Measurements from ENCODE around the gene RAET1E.

- RAMPAGE, long total RNA, result no peak
- RRBS, result no CpG with 5 or more reads among the region's 6 CpGs
Observed at GRCh38 chr6:147407939-147408444, 100.5 kb upstream of the SAMD5 start.

- RAMPAGE, long total RNA, result no peak
- RRBS, result 2% methylated on average over 28 of the region's 63 CpGs
Observed at GRCh38 chr6:147507331-147508190, 929 bp upstream of the SAMD5 start.

- RAMPAGE, long total RNA, result no peak
- RRBS, result no CpG with 5 or more reads among the region's 6 CpGs
Observed at GRCh38 chr6:147618930-147619387, 110.5 kb downstream of the SAMD5 start.

- RAMPAGE, long total RNA, result no peak
- RRBS, result no CpG with 5 or more reads among the region's 13 CpGs
Observed at GRCh38 chr6:148518320-148519061, 175.9 kb downstream of the SASH1 start.

GRCh38 chr6:148797259-148797745 is 50.5 kb downstream of the UST start:
- RAMPAGE, long total RNA, result no peak
- RRBS, result no CpG with 5 or more reads among the region's 5 CpGs

- RAMPAGE, long total RNA, result no peak
- RRBS, result no CpG with 5 or more reads among the region's 6 CpGs
Observed at GRCh38 chr6:149132241-149132907, 185.1 kb upstream of the TAB2 start.

GRCh38 chr6:149482745-149483838 is 1.7 kb downstream of the ZC3H12D start:
- RAMPAGE, long total RNA, result no peak
- RRBS, result no CpG with 5 or more reads among the region's 10 CpGs

GRCh38 chr6:149593765-149594871 is 27.9 kb downstream of the GINM1 start:
- RAMPAGE, long total RNA, result no peak
- RRBS, result no CpG with 5 or more reads among the region's 18 CpGs

- RAMPAGE, long total RNA, result no peak
- RRBS, result no CpG with 5 or more reads among the region's 2 CpGs
Observed at GRCh38 chr6:149632648-149632936, 15.9 kb downstream of the KATNA1 start.

- RAMPAGE, long total RNA, result no peak
- RRBS, result no CpG with 5 or more reads among the region's 6 CpGs
Observed at GRCh38 chr6:149683230-149684167, 34.4 kb downstream of the LATS1 start.

DNA sequence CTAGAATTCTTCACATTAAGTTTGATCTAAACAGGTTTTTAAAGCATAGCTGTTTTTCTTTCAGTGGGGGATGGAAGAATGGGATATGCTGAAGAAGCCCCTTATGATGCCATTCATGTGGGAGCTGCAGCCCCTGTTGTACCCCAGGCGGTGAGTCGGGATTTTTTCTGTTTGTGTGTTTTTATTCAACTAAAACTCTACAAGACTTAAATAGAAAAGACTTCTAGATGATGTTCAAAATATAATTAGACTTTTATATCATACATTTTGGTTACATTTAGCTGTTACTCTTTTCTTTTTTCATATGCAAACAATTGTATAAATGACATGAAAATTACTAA is 46.8 kb downstream of the PCMT1 start:
- RAMPAGE, long total RNA, result no peak
- RRBS, result no CpG with 5 or more reads among the region's 2 CpGs

DNA sequence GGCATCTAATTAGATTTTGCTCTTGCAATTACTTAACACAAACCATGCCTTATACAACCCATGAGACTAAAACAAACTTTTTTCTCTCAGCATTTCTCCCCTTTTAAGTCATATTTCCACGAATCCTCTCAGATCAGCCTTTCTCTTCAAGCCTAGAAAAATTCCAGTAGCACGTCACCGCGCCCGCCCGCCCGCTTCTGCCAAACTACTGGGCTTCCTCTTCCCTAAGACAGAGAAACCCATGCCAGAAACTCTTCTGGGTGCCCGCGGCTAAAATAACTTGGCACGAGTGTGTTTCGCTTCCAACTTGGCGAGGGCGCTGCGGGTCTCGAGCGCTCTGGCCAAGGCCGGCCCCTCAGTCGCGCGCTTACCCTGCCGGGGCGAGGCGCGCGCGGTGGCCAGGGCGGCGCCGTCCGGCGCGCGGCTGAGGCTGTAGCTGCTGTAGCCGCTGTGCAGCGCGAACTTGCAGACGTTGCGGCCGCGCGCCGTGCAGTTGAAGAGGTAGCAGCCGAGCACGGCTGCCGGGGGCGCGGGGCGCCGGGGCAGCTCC is 1.0 kb downstream of the LRP11 start:
- RAMPAGE, long total RNA, result no peak
- RRBS, result 2% methylated on average over 18 of the region's 49 CpGs

DNA sequence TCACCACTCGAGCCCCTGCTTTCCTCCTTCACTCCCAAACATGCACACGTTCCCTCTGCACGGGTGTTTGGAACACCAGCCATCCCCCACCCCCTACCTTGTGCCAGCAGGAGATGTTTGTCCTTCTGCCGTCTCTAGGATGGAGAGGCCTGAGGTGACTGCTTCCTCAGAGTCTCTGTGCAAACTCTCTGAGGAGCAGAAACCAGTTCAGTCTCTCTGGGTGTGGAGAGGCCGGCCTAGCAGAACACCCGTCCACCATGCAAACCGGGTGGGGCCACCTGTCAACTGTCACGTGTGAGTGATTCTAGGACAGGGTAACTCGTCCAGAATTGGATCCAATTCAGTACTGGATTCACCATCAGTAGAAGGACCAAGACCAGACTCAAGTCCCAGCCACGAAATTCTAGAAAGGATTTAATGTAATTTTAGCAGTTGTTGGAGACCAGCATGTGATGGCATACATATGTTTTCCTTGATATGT is at the start of gene RAET1E:
TSS of gene RAET1E (minus strand) at position 190 of the 481 bp plus-strand sequence.
- RAMPAGE, long total RNA, result no peak
- RRBS, result no CpG with 5 or more reads among the region's 10 CpGs

- RAMPAGE, long total RNA, result no peak
- RRBS, result 8% methylated on average over 12 of the region's 27 CpGs
Observed at GRCh38 chr6:149942196-149942756, 462 bp downstream of the ULBP2 start.

DNA sequence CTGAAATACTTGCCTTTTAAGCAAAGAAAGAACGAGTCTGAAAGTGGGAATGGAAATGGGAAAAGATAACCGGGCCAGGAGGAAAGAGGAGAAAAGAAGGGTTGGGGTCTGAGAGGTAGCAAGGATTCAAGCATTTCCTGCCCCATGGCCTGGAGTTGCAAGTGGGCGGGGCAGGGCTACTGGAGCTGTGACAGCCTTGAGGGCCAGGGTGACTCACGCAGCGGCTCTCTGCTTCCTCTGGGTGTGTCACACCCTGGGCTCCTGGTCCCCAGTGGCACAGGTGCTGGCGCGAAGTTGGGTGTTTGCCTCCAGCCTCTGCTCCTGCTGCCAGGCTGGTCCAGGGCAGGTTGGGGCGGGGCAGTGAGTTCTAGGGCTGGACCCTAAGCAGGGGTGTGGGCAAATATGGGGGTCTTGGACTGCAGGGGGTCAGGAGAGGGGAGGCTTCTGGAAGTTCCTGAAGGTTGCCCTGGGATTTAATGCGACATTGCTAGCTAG is 3.3 kb upstream of the ULBP3 start:
- RAMPAGE, long total RNA, result no peak
- RRBS, result no CpG with 5 or more reads among the region's 9 CpGs

GRCh38 chr6:150079590-150080012 is 10.7 kb upstream of the ULBP3 start:
- RAMPAGE, long total RNA, result no peak
- RRBS, result no CpG with 5 or more reads among the region's 4 CpGs

DNA sequence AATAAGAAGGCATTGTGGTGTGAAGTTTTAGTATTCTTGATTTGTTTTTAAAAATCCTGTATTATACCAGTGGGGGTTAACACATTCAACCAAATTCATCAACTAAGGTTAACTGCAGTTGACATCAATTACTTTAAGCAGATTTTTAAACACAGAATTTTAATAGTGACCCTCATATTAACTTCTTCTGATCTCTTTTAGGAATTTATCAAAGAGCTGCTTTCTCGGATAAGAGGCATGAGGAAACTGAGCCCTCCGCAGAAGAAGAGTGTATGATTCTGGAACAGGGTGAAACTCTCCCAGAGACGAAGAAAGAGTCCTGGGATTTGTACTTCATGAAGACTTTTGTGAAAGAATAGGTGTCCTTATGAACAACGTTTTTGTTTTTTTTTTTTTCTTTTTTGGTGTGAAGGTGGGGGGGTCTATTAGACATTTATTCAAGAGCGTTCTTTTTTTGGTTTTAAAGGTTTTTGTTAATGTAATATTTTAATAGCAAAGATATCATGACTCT is 105.8 kb downstream of the PPP1R14C start:
- RAMPAGE, long total RNA, result no peak
- RRBS, result no CpG with 5 or more reads among the region's 5 CpGs

GRCh38 chr6:150403113-150403793 is 34.4 kb downstream of the IYD start:
- RAMPAGE, long total RNA, result no peak
- RRBS, result no CpG with 5 or more reads among the region's 5 CpGs

GRCh38 chr6:150683145-150683940 is 83.7 kb downstream of the PLEKHG1 start:
- RAMPAGE, long total RNA, result no peak
- RRBS, result 92% methylated on average over 4 of the region's 17 CpGs

DNA sequence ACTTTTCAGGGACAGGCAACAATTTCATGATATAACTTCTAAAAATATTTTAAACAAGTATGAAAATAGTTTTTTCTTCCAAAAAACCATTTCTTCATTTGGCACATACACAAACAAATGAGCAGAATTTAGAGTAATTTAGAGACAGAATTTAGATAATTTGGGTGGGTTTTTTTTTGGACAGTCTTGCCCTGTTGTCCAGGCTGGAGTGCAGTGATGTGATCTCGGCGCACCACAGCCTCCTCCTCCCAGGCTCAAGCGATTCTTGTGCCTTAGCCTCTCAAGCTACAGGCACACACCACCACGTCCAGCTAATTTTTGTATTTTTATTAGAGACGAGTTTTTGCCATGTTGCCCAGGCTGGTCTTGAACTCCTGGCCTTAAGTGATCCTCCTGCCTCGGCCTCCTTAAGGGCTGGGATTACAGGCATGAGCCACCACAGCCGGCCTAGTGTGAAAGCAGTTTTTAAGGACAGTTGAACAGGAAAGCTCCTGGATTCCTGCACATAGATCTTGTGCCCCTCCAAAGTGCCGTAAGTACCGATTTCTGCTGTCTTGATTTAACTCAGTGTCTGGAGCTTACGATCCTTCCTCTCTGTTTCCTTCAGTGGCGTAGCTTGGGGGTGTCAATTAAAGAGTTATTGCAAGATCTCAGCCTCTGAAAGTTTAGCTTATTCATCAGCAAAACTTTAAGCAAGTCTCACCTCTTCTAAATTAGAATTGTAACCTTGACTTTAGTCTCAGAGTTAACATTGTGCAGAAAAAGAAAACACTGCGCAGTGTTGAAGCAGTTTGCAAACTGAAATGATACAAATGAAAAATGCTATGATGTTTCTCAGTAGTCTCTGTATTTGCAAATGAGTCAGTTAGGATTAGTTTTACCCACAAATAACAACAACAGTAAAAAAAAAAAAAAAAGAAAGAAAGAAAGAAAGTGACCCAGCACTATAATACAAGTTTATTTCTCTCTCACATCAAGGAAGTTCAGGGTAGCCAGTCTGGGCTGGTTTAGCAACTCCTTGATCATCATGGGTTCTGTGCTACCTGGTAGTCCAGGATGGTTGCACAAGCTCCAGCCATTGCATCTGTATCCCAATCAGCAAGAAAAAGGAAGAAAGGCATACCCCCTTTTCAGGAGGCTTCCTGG is 128.0 kb downstream of the MTHFD1L start:
- RAMPAGE, long total RNA, result no peak
- RRBS, result no CpG with 5 or more reads among the region's 12 CpGs

Data from epithelial cell of proximal tubule (primary cell).